ENCODE measurements around the genes PNLIPRP3 and VAX1.

GRCh38 chr10:114652298-114652889 lies 5.7 kb downstream of the ABLIM1 start:
- PRO-cap, result no peak

GRCh38 chr10:114713499-114714088 lies 55.5 kb upstream of the ABLIM1 start:
- PRO-cap, result no peak

DNA sequence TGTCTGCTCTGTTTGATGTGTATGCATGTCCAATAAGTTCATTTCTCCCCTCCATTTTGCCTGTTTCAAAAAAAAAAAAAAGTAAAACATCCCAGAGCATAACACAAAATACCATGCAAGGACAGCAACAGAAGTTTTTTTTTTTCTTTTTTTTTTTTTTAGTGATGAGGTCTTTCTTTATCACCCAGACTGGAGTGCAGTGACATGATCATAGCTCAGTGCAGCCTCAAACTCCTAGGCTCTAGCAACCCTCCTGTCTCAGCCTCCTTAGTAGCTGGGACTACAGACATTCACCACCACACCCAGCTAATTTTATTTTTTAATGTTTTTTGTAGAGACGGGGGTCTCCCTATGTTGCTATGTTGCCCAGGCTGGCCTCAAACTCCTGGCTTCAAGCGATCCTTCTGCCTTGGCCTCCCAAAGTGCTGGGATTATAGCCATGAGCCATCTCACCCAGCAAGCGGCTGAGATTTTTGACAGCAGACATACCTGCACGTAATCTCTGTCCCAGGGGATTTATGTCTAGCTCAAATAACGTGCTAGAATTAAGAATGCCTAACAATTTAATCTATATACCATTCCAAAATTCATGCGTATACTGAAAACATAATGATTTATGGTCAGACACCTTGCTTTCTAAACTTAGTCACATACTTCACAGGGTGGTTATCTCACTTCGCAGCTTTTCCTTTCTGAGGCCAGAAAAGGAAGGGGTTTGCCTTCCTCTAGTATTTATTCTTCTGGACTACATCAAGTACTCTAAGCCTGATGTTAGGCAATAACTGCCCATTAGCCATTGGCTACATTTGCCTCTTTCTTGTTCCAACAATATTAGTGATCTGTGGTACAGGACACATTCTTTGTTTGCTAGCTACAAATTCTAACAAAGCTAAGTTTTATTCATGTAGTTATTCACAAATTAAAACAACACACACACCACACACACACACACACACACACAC lies 72.8 kb upstream of the FHIP2A start:
- PRO-cap, result no peak

- PRO-cap, result no peak
These were observed 54.4 kb upstream of the FHIP2A start for GRCh38 chr10:114767158-114767573.

DNA sequence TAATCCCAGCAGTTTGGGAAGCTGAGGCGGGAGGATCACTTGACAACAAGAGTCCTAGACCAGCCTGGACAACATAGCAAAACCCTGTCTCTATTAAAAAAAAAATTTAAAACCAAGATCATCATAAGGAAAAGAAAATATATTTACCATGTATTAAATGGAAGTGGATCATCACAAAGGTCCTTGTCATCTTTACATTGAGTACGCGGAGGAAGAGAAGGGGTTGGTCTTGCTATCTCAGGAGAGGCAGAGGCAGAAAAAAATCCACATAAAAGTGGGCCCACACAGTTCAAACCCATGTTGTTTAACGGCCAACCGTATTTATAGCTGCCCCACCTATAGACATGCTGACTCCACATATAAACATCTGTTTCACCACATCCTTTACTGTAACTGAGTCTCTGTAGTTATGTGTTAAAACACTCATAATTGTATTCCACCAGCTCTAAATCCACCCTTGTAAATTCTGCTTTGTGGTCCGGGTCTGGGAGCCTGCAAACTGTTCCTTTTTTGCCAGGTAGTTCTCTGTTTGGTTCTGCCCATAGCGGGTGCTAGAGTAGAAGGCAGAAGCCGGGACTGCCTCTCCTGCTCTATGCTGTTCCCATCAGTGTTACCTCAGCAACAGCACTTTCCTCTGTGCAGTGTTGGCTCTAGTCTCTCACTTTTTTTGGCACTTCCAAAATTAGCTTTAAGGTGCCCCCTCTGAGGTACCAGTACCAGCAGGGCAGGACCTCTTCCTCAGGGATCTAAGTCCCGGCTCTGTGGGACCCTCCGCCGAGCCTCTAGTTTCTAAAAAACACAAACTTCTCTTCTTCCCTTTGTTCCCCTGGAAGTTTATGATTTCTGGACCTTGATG lies 20.2 kb upstream of the FHIP2A start:
- PRO-cap, result no peak

DNA sequence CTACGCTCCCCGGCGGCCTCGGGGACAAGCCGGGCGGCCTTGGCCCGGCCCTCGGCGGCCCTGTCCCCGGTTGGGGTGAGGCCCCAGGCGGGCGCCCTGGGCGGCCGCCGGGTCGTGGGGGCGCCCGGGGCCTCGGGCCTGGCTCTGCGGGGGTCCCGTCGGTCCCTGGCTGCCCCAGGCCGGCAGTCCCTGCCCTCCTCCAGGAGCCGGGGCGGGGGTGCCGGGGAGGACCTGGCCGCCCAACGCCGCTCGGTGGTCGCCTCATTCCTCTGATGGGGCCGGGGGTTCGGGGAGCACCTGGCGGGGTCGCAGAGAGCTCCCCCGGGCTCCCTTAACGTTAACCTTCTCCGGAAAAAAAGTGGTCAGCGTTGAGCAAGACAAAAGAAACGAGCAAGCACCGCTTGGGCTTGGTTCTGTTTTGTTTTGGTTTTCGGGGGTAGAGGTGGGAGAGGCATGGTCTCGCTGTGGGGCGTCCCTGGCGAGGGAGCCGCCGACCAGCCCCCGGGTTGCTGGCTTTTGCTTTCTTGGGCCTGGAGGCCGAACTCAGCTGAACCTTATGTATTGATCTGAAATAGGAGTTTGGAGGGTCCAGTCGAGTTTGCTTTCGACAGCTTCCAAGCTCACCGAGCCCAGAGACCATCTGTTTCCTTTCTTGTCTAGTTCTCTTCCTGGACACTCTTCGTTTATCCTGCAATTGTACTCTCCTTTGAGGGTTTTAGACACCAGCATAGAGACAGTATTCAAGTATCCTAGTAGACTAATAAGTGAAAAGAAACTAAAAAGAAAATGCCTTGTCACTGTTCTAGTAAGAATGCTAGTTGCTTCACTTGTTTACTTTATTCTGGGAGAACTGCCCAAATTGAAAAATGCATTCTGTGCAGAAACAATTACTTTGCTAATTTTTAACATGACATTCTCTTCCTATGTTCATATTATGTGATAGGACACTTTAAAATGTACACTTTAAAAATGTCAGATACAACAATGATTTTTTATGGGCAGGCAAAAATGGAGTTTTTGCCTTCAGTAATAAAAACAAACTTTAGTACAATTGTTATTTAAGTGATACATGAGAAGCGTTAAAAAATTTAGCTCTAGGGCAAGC lies 944 bp downstream of the FHIP2A start:
- PRO-cap, result bidirectional peak, plus-strand start at position 204 of the sequence, minus-strand start at position 200 of the sequence; unidirectional peak, minus-strand start at position 681 of the sequence

DNA sequence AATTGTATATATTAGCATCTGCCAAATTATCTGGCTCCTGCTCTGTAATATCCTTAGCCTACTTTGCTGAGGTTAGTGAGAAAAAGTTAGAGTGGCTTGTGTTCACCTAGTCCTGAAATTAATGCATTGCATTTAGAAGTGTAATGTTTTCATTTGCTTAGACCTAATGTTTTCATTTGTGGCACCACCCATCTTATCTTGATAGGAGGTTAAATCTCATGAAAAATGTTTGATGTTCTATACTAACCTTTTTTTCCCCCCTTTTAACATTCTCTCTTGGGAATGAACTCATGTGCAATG lies 2.7 kb downstream of the FHIP2A start:
- PRO-cap, result no peak

- PRO-cap, result no peak
These were observed 40.7 kb downstream of the FHIP2A start for GRCh38 chr10:114861988-114862929.

DNA sequence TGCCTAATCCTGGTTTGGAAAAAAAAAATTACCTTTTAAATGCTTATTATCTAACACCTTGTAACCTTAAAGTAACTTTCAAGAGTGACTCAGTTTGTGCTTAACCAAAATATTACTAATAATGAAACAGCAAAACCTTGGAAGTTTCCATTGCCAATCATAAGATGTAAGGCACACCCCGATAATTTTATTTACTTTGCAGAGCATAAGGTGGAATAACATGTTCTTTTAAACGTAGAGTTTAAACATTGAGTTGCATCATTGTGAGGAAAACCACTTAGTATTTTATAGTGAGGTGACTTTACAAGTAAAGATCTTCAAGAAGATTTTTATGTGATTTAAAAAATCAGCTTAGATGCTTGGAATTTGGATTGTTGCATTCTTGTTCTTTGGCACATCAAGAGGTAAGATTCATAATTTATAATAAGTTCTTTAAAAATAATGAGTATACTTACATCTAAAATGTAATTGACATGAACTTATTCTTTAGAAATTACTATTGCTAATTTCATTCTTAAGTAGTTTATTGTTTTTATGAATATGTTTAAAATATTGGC lies at the start of gene PNLIPRP3:
Gene PNLIPRP3, plus strand, starts transcription at position 190 of the 557 bp plus-strand sequence.
- PRO-cap, result no peak

- PRO-cap, result no peak
These were observed 18.1 kb downstream of the PNLIPRP1 start for GRCh38 chr10:116608954-116609254.

GRCh38 chr10:116787836-116788441 lies 45.6 kb upstream of the HSPA12A start:
- PRO-cap, result no peak

DNA sequence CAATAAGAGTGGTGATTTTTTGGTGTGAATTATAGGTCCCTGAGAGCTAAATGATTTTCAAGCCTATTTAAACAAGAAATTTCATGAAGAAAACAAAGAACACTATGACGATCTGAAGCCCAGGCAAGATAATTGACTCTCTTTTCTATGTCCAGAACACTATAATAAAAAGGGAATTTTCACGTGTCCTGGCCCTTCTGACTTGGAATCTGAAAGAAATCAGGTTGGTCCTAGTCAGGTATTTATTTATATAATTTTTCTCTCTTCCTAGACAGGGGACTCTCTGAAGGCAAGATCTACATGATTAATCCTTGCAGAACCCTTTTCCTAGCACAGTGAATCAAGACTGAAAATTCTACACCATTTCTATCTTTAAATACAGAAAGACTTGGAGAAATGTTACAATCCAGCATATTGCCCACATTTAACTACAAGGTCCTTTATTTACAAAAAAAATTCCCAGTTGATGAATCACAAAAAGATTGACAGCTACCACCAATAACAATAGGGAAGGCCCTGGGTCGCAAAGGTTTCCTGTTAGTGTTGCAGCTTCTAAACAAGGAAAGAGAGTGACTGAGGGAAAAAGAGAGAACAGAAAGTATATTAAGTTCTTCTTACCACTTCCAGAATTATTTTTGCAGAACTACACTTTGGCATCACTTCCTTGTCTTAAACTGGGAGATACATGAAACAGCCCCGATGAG lies 57.3 kb downstream of the SHTN1 start:
- PRO-cap, result no peak

DNA sequence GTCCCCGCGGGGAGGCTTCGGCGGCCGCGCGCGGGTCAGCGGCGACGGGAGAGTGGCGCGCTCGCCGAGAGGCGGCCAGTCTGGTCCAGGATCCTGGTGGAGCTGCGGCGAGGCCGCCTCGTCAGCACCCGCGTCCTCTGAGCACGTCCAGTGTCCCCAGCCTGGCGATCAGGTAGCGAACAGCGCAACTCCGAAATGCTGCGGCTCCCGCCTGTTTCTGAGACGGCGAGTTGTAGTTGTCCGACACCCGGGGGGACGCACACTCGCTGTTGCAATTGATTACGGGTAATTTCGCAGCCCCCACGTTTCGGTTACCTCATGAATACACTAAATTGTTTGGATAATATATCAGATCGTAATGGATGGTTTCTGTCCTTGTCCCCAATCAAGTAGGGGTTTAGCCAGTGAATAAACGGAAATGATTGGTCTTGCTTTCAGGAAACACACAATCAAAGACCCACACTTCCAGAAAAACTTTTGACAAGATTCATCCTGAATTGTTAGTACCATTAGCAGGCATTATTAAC lies at the start of gene VAX1:
Gene VAX1, minus strand, starts transcription at position 54 of the 527 bp plus-strand sequence.
- PRO-cap, result no peak

DNA sequence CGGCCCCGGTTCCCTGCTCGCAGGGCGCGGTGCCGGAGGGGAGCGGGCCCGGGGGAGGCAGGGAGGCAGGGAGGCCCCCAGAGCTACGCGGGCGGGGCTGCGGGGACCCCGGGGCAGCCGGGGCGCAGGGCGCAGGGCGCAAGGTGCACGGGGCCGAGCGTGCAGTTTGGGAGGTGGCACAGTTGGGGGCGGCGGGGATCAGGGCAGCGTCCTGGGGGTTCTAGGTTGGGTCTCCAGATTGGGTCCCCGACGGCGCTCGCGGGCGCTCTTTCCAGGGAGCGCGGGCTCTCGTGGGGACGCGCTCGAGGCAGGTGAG lies 271 bp downstream of the SLC18A2 start:
- PRO-cap, result no peak

DNA sequence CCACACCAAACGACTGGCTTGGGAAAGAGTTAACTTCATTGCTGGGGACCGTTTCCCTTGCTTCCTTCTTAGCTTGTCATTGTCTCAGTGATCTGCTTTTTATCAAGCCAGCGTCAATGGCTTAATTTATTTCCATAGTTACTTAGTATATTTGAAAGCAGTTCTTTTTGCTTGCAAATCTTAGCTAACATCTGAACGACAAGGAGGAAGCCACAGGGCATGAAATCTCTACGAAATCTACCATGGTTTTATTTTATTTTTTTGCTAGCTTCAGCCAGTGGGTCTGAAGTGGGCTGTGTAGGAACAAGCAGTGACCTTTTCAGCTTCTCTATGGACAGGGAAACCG lies 7.9 kb downstream of the SLC18A2 start:
- PRO-cap, result no peak

GRCh38 chr10:117286321-117287150 lies 45.6 kb downstream of the SLC18A2 start:
- PRO-cap, result no peak

DNA sequence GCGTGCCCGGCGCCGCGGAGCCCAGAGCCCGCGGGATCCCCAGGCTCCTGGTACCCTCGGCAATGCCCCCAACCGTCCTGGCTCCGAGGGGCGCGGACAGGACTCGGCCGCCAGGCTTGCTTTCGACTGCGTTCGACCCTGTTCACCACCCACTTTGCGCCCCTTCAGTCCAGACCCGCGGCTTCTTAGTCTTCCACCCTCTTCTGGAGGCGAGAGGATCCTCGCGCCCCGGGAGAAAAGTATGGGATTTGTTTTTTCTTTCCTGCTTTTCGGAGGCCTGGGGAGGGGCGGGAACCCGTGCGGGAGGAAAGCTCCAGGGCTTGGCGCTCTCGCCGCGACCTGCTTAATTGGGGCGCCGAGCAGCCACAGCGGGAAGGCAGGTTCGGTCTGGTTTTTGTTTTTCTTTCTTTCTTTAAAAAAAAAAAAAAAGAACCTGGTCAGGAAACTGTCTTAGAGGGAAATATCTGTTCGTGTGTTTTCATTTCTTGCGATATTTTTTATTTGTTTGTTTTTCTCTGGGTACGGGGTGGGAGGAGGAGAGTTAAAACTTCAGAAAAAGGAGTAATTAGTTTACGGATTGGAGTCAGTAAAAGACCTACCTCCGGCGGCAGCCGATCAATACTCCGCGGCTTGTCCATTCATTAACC lies 1.5 kb downstream of the EMX2 start:
- PRO-cap, result unidirectional peak, minus-strand start at position 156 of the sequence

GRCh38 chr10:117551310-117551902 lies 8.9 kb downstream of the EMX2 start:
- PRO-cap, result no peak

GRCh38 chr10:117761740-117762133 lies 219.2 kb downstream of the EMX2 start:
- PRO-cap, result no peak

DNA sequence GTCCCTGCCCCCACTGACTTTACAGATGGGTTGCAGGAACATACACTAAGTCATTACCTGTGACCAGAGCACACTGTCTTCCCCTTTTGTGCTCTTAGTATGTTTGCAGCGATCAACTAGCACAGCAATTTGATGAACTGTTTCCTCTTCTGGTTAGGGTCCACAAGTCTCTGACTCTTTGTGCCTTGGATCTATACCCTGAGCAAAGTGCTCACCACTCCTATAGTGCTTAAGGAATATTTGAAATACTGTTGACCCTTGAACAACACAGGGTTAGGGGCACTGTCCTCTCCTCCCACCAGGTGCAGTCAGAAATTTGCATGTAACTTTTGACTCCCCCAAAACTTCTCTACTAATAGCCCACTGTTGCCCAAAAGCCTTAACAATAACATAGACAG lies 145.6 kb downstream of the RAB11FIP2 start:
- PRO-cap, result no peak